ENCODE results near the gene ERMARD.

DNA sequence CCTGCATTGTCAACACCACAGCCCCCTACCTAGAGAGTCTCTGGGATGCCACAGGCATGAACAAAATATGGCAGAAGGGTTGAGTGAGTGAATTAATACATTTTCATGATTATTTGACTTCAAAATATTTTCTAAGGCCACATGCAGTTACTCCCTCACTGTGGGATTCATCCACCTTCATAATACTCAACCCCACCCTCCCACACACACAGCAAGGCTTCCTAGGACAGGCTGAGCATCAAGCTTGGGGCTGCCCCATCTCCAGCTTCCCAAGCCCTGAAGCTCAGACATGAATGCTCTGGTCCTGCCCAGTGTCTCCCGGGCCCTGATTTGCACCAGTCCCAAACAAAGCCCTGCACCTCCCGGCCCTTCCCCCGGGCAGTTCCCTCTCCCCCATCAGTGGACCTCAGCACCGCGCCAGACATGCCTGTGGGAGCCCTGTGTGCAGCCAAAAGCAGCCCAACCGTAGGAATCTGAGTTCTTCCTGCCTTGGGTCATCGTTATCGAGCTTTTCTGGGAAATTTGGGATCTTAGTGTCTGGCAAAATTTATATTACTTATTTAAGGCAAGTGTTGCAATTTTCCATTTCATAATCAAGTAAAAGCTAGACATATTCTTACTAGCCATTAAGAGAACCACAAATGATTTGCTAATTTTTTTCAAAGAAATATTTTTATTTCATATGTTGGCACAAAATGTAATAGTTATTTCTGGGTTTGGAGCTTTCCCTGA lies 63.5 kb downstream of the THBS2 start:
- PRO-cap, result no peak
CAGE:
- cytosol, long polyA plus RNA, result no peak
- long polyA plus RNA, result no peak
- nucleus, long polyA plus RNA, result no peak

- PRO-cap, result no peak
CAGE:
- cytosol, long polyA plus RNA, result no peak
- long polyA plus RNA, result no peak
- nucleus, long polyA plus RNA, result no peak
These were observed 3.0 kb downstream of the THBS2 start for GRCh38 chr6:169250507-169251265.

DNA sequence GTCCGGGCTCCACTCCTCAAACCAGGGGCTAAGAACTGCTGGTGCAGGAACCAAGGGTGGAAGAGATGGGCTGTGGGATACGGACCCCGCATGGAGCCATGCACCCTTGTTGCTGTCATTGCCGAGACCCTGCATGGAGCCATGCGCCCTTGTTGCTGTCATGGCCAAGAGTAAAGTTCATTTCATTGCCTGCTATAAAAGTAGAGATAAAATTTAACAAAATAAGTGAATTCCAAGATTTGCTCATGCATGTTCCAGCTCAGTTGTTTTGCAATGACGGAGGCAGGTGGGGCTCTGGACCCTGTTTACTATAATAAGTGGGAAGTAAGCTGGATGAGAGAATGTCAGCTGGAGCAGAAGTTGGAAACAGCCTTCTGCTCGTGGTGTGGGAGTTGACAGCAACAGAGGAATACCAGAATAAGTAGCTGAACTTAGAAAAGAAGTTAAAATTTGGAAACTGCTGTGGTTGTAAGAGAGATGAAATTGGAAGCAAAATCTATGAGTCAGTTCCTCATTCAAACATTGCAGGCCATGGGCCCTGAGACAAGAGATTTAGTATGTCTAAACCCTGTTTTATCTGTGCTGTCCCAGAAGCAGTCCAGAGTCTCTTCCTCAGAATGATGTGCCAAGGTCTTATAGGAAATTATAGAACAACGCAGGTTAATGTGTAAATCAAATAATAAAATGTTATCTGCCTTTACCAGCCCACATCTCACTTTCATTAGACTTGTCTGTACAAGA lies 15.7 kb upstream of the THBS2 start:
- PRO-cap, result no peak
CAGE:
- cytosol, long polyA plus RNA, result no peak
- long polyA plus RNA, result no peak
- nucleus, long polyA plus RNA, result no peak

DNA sequence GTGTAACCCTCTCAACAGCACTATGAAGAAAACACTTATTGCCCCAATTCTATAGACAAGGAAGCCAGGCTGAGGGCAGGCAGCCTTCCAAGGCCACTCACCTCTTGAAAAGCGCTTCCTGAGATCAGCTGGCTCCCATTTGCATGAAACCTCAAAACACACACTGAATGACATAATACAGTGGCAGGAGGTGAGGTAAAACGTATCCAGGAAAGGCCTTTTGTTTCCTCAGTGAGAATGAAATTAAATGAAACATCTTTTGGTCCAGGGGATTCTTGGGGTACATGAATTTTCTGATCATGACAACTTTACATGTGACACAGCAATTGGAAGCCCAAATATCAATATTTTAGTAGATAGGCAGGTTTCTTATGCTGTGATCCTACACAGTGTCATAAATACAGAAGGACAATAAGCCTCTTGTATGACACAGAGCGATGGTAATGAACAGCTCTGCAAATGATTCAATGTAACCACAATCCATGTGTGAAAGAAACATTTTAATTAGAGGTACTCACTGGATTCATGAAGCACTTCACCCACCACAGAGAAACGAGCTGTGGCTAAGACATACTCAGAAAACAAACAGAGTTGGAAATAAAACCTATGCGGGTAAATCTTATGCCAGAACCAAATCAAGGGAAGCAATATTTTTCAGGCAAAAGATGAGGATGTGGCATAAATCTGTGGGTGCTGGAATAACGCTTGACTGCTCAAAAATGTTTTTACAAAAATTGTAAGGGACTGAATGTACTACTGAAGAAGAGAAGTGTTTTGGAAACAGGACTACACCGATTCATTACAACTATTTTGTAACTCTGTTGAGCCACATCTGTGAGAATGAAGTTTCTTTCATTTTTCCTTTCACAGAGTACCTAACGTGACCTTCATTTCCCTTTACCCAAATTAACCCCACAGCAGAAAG lies 112.2 kb downstream of the WDR27 start:
- PRO-cap, result no peak
CAGE:
- cytosol, long polyA plus RNA, result no peak
- long polyA plus RNA, result no peak
- nucleus, long polyA plus RNA, result no peak

- PRO-cap, result no peak
CAGE:
- cytosol, long polyA plus RNA, result no peak
- long polyA plus RNA, result no peak
- nucleus, long polyA plus RNA, result no peak
These were observed 8.1 kb downstream of the C6orf120 start for GRCh38 chr6:169709834-169710610.

DNA sequence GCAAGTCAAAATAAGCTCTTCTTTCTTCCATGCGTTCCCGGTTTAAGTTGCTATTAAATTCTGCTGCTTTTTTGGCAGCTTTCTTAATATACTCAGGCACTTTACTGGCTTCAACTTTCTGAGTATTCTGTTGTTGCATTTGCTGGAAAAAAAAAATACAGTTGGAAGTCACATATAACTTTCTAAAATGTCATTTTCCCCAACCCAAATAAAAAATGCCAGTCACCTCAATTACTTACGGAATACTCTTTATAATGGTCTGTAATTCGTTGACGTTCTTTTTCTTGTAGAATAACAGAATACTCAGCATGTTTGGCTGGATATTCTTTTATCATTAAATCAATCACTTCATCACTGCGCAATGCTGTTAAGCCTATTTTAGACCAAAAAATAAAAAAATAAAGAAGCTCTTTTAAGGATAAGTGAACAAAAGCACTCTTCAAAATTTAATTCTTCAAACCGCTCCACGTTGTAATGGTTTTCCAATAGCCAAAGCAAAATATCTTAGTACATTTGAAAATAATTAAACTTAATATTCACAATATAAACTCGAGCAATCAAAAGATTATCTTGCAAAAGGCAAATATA lies 8.5 kb downstream of the PHF10 start:
- PRO-cap, result no peak
CAGE:
- cytosol, long polyA plus RNA, result no peak
- long polyA plus RNA, result no peak
- nucleus, long polyA plus RNA, result no peak

GRCh38 chr6:169723234-169724045 lies 860 bp downstream of the PHF10 start:
- PRO-cap, result bidirectional peak, plus-strand start at chr6:169724109, minus-strand start at chr6:169723999
CAGE:
- cytosol, long polyA plus RNA, result no peak
- long polyA plus RNA, result no peak
- nucleus, long polyA plus RNA, result no peak

GRCh38 chr6:169751017-169752299 lies at the start of gene ERMARD:
TSS of gene ERMARD (plus strand) at chr6:169751622.
- PRO-cap, result bidirectional peak, plus-strand start at chr6:169751704, minus-strand start at chr6:169751555
CAGE:
- cytosol, long polyA plus RNA, result no peak
- long polyA plus RNA, result no peak
- nucleus, long polyA plus RNA, result no peak

- PRO-cap, result no peak
CAGE:
- cytosol, long polyA plus RNA, result no peak
- long polyA plus RNA, result no peak
- nucleus, long polyA plus RNA, result no peak
These were observed 80.3 kb downstream of the ERMARD start for GRCh38 chr6:169831615-169832135.

DNA sequence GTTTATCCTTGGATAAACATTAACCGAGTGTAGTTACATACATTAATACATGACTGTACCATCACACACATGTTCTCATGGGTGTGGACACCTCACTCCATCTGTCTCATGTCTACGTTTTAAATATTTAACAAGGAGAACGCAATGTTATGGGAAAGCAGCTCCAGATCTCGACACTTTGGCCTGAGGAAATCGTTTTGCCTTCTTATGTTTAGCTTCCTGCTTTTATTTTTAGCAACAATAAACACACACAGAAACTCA lies 110.7 kb downstream of the ERMARD start:
- PRO-cap, result no peak
CAGE:
- cytosol, long polyA plus RNA, result no peak
- long polyA plus RNA, result no peak
- nucleus, long polyA plus RNA, result no peak

GRCh38 chr6:169935310-169935573 lies 183.8 kb downstream of the ERMARD start:
- PRO-cap, result no peak
CAGE:
- cytosol, long polyA plus RNA, result no peak
- long polyA plus RNA, result no peak
- nucleus, long polyA plus RNA, result no peak

- PRO-cap, result no peak
CAGE:
- cytosol, long polyA plus RNA, result no peak
- long polyA plus RNA, result no peak
- nucleus, long polyA plus RNA, result no peak
These were observed 265.9 kb downstream of the DLL1 start for GRCh38 chr6:170025061-170025269.

DNA sequence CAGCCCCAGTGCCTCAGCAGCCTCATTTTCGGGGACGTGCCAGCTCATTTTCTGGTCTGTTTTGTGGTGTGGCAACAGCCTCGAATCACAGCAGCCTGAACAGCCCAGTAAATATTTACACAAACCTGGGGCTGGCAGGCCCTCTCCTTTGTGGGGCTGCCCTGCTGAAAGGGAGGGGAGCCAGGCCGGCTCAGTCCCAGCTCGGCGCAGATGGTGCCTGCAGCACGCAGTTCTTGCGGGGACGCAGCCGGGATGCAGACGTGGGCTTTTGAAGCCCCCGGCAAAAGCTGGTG lies 259.8 kb downstream of the DLL1 start:
- PRO-cap, result no peak
CAGE:
- cytosol, long polyA plus RNA, result no peak
- long polyA plus RNA, result no peak
- nucleus, long polyA plus RNA, result no peak

GRCh38 chr6:170137157-170138147 lies 153.4 kb downstream of the DLL1 start:
- PRO-cap, result no peak
CAGE:
- cytosol, long polyA plus RNA, result no peak
- long polyA plus RNA, result no peak
- nucleus, long polyA plus RNA, result no peak

DNA sequence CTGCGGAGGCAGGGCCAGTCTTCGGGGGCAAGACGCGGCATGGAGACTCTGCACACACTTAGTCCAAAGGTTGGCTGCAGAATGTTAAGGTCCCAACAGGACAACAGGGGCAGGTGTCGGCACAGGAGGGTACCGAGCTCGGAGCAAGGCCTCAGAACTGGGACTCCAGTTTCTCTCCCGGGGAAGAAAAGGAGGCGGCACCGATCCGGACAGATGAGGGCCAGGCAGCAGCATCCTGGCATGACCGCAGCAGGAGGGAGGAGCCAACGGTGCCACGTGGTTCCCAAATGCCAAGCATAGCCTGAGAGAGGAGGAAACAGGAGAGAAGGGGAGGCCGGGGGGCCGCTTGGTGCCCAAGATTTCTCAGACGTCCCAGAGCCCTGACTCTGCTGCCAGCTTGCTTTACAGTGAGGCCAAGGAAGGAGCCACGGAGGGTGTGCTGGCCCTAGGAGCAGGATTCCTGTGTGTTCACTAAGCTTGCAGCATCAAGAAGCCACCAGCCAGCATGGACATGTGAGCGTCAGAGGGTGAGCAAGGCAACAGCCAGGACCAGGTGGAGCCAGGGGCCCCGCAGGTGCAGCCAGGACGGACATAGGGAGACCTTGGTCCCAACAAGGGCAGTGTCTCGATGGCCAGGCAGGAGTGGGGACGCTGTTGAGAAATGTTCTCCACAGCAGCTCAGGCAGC lies 143.9 kb downstream of the DLL1 start:
- PRO-cap, result no peak
CAGE:
- cytosol, long polyA plus RNA, result no peak
- long polyA plus RNA, result no peak
- nucleus, long polyA plus RNA, result no peak

- PRO-cap, result no peak
CAGE:
- cytosol, long polyA plus RNA, result no peak
- long polyA plus RNA, result no peak
- nucleus, long polyA plus RNA, result no peak
These were observed 55.8 kb downstream of the DLL1 start for GRCh38 chr6:170235022-170235531.

- PRO-cap, result no peak
CAGE:
- cytosol, long polyA plus RNA, result no peak
- long polyA plus RNA, result no peak
- nucleus, long polyA plus RNA, result no peak
These were observed 62.6 kb downstream of the FAM120B start for GRCh38 chr6:170369021-170369710.

DNA sequence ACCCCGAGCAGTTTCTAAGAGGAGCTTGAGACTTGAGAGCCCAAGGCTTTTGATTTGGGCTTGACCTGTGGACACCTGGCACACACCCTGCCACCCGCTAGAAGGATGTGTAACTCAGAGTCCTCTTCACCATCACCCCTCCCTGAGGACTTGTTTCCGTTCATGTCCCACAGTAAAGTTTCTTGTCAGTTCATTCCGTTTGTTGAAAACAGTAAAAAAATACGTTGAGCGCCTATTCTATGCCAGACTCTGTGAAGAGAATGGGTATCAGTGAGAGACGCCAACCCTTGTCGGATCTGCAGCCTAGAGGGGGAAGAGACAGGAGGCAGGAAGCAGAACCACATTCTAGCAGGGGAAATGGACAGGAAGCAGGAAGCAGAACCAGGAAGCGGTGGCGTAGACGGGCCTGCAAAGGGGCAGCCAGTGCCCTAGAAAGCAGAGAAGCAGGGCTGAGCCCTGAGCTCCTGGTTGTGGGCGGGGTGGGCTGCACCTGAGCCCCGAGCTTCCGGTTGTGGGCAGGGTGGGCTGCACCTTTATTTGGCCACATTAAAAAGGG lies 71.8 kb downstream of the FAM120B start:
- PRO-cap, result no peak
CAGE:
- cytosol, long polyA plus RNA, result no peak
- long polyA plus RNA, result no peak
- nucleus, long polyA plus RNA, result no peak

- PRO-cap, result no peak
CAGE:
- cytosol, long polyA plus RNA, result no peak
- long polyA plus RNA, result no peak
- nucleus, long polyA plus RNA, result no peak
These were observed 77.9 kb downstream of the FAM120B start for GRCh38 chr6:170384166-170385116.